Colon Carcinoma Metastatic in the Brain (tissue), 2 donors: ENCODE results near the genes CATSPER2, CKMT1A and PDIA3.

DNA sequence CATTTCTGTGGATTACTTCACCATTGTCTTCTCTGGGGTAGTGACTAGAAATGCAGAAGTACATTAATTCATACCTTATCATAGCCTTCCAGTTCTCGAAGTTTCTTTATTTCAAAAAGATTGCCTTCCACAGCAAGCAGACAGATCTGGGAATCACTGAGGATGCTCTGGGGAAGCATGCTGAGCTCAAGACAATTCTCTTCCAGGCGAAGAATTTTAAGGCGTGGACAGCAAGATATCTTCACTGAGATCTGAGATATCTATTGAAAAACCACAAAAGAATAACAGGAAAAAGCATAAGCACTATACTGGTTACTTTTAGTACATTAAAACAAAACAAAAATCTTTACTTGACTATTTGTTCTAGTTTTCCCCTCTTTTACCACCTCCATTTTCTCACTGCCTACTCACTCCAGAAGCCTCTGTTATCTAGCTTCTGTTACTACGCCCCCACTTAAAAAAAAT is 3.6 kb downstream of the LRRC57 start:
- PRO-cap, 2 experiments: no peak in any of the 2 experiments

DNA sequence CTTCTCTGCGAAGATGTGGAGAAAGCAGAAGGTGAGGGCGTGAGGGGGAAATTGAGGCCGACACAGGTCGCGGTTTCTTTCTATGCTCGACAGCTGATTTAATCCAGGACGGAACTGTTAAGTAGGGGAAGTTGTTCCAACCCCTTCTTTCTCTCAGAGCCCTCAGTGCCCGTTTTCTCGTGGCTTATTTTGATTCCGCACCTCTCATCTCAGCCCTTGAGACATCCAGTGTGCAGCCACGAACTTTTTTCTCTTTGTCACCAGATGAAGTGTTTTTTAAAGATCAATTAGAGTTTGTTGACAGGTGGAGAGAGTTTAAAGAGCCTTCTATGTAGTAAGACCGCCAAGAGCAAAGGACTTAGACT is 751 bp downstream of the STARD9 start:
- PRO-cap, 2 experiments: no peak in any of the 2 experiments

- PRO-cap, 2 experiments: no peak in any of the 2 experiments
Measured at GRCh38 chr15:42726120-42726856, 10.6 kb downstream of the CDAN1 start.

GRCh38 chr15:42727505-42728524 is 9.1 kb downstream of the CDAN1 start:
- PRO-cap, 2 experiments: no peak in any of the 2 experiments

DNA sequence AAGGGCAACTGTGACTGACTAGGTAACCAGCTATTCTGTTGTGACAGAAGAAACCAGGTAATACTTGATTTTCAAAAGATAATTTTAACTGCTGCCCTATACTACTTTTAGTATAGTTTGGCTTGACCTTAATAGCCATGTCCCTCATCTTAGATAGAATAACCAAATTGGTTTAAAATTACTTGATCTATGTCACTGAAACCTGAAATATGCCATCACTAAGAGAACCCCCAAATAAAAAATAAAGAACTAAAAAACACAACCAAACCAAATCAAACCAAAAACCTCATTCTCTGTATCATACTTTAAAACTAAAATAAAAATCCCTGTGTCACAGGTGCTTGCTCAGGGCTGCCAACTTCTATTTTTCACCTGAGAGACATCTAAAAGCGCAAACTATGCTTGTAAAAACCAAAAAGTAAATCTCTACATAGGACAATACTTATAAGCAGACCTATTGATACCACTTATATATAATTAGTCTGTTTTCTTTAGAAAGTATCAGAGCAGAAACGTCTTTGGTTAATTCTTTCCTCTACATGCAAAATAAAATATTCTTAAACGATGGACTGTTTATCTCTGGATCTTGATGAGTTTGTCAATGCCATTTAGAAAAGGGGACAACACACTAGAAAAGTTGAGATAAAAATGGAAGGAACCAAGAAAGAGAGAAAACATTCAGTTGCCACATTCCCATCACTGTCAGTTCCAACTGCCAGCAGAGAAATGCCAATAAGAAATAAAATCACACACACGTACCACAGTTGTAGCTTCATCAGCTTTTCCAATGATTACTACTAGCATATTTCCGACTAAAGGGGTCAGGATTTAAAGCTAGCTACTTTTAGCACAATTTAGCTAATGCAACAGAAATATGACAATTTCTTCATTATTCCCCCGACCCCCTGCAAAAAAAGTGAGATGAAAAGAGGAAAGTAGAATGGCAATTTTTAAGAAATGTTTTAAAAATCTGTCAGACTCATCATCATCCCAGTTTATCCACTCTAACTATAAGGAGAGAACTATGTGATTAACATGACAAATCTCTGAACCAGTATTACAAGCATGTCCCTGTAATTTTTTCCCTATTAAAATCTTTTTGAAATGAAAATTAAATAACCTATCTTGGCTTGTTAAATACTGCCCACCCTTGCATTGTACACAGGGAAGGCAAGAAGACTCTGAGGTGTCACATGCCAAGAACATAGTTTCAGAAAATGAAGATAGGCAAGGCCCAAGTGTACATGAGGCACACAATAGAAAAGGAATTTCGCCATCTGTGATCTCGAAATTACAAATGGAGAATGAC is 6.2 kb upstream of the CDAN1 start:
- PRO-cap, 2 experiments: no peak in any of the 2 experiments

- PRO-cap, 2 experiments: no peak in any of the 2 experiments
Measured at GRCh38 chr15:42776663-42777314, 39.9 kb upstream of the CDAN1 start.

- PRO-cap, 2 experiments: peak in 1 of 2 experiments; most common minus-strand start chr15:43127838 (in 1)
Measured at GRCh38 chr15:43127640-43128267, 5.6 kb upstream of the TMEM62 start.

- PRO-cap, 2 experiments: no peak in any of the 2 experiments
Measured at GRCh38 chr15:43185686-43186303, 592 bp downstream of the CCNDBP1 start.

GRCh38 chr15:43331595-43332309 is 1.3 kb downstream of the ADAL start:
- PRO-cap, 2 experiments: no peak in any of the 2 experiments

DNA sequence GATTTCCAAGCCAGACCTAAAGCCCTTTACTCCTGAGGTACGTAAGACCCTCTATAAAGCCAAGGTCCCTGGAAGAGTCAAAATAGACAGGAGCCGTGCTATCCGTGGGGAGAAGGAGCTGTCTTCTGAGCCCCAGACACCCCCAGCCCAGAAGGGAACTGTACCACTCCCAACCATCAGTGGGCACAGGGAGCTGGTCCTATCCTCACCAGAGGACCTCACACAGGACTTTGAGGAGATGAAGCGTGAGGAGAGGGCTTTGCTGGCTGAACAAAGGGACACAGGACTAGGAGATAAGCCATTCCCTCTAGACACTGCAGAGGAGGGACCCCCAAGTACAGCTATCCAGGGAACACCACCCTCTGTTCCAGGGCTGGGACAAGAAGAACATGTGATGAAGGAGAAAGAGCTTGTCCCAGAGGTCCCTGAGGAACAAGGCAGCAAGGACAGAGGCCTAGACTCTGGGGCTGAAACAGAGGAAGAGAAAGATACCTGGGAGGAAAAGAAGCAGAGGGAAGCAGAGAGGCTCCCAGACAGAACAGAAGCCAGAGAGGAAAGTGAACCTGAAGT is 5.5 kb downstream of the MAP1A start:
- PRO-cap, 2 experiments: no peak in any of the 2 experiments

DNA sequence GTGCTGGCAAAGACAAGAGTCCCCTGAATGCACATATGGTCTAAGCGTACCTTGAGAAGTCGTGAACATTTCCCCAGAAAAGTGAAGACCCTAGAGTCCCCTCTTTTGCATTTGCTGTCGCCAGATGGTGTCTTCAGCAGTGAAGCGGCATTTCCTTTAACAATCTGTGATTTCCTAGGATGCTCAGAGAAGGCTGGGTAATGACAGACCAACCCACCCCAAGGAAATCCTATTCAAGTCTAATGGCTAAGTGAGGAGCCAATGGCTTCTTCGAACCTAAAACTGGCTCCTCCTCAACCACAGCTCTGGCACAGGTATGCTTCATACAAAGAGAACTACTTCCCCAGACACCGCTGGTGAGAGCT is 16.7 kb downstream of the MAP1A start:
- PRO-cap, 2 experiments: no peak in any of the 2 experiments

DNA sequence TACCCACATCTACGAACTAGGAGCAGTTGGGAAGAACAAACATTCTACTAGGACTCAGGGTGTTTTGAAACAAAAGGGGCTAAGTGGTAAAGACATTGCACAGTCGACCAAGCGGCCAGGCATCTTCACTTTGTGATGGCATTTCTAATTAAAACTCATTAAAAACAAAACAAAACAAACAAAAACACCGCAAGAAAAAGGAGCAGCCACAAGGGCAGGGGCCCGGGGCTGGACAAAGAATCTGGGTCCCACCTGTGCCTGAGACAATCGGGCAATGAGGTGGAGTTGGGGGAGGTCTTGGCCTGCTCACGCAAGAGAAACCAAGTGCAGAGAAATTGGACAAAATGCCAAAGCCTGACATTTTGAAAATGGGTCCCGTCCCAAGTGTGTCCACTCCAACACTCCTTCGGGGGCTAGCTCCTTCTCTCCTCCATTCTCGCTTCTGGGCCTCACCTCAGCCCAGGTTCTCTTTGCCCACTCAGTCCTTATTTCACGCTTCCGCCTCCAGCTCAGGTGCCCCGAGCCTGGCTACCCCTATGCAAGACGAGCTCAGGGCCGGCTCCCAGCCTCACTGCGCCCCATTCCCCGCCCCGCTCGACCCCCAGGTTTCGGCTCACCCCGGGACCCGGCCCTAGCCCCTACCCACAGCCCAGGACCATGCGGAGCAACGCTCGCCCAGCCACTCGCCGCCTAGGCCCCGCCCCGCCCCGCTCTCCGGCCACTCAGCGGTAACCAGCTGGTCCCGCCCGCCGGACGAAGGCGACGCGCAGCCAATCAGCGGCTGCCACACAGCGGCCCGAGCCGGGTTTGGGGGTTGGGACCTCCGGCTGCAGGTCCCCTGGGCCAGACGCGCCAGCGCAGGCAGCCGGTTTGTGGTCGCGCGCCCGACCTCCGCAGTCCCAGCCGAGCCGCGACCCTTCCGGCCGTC is at the start of gene CATSPER2:
TSS of gene CATSPER2 (minus strand) at position 669 of the 928 bp plus-strand sequence.
- PRO-cap, 2 experiments: no peak in any of the 2 experiments

DNA sequence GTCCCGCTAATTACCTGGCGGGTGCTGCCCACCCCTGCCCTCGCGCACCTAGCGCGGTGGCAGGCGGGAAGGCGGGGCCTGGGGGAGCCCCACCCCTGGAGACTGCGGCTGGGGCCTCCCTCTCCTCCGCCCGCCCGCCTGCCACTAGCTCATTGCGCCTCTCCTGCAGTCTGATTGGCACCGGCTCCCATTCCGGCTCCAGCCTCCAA is at the start of gene CKMT1A:
TSS of gene CKMT1A (plus strand) at position 152 of the 209 bp plus-strand sequence.
- PRO-cap, 2 experiments: no peak in any of the 2 experiments

DNA sequence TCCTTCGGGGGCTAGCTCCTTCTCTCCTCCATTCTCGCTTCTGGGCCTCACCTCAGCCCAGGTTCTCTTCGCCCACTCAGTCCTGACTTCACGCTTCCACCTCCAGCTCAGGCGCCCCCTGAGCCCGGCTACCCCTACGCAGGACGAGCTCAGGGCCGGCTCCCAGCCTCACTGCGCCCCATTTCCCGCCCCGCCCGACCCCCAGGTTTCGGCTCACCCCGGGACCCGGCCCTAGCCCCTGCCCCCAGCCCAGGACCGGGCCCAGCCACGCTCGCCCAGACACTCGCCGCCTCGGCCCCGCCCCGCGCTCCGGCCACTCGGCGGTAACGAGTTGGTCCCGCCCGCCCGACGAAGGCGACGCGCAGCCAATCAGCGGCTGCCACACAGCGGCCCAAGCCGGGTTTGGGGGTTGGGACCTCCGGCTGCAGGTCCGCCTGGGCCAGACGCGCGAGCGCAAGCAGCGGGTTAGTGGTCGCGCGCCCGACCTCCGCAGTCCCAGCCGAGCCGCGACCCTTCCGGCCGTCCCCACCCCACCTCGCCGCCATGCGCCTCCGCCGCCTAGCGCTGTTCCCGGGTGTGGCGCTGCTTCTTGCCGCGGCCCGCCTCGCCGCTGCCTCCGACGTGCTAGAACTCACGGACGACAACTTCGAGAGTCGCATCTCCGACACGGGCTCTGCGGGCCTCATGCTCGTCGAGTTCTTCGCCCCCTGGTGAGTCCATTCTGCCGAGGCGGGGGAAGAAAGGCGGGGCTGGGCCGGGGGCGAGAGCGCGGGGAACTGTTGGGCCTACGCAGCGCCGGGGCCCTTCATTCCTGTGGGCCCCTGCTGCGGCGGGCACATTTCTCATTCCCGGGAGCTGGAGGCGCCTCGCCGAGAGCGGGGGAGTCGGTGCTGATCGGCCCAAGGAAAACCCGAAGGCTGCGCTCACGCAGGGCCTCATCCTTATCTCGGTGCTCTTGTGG is at the start of gene PDIA3:
TSS of gene PDIA3 (plus strand) at position 442 of the 961 bp plus-strand sequence.
- PRO-cap, 2 experiments: peak in 2 of 2 experiments; most common plus-strand start position 394 of the sequence (in 1); most common minus-strand start position 293 of the sequence (in 2)

DNA sequence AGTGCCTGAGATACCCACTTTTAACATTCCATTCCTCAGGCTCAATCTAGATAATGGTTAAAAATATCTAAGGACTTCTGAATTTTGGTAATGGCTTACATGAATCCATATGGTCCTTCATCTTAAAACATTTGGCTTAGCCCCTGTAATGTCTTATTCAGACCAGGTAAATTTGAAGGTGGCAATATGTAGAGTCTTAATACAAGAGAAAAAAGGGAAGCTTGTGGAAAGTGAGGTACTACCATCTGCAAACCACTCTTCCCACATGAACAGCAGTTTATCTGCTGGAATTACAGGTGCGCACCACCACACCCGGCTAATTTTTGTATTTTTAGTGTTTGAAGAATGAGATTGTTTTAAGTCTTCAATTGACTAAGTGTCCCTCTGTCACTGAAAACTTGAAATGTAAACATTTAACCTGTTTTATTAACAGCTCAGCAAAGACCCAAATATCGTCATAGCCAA is 6.9 kb downstream of the ELL3 start:
- PRO-cap, 2 experiments: no peak in any of the 2 experiments

DNA sequence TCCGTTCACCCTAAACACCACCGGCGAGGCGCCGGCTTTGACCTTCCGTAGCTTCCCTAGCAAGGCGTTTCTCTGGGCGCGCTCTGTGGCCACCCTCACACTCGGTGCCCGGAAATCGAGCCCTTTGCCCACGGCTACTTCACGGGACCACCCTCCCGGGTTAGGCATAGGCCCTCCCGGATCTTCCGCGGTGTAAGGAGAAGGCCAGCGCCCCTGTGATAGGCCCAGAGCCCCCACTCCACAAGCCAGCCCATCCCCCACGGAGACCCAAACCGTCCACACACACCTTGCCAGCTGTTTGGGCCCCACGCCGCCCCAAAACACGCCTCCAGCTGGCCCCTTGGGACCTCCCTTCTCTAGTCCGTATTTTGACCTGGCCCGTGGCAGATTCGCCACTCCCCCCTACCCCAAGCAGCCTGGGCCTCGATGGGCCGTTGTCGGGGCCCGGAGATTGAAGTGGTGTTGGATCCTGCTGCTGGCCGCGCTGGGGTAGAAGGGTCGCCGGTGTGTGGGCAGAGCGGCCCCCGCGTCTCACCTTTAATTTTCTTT is 374 bp downstream of the SERF2 start:
- PRO-cap, 2 experiments: no peak in any of the 2 experiments

DNA sequence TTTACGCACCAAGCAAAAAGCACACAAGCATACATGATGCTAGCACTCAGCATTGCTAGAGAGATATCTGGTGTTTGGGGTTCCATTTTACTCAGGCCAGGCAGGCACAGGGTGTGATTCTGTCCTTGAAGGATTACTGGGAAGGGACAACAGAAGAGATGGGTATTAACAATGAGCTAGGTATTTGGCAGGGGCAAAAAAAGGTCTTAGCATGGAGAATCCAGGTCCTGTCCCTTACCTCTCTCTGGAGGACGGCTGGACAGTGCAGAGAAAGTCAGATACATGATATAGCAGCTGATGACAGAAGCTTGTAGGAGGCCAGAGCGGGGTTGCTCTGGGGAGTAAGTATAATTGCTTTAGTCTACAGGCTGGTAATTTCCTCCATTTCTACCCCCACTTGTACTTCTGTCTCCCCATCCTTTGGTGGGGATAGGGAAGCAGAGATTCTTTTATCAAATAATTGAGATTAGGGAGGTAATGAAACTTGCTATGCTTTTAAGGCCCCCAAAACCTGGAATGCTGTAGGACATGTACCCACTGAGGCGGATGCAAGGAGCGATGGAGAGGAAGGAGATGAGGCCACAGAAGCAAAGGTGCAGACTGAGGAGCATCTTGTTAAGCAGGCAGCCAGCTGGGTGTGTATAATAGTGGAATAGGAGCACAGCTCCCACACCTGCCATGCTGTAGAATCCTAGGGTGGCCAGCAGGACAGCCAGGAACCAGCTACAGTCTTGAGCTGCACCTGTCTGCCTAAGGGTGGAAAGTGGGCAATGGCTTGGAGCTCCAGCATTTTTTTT is 3.2 kb downstream of the SERINC4 start:
- PRO-cap, 2 experiments: no peak in any of the 2 experiments

DNA sequence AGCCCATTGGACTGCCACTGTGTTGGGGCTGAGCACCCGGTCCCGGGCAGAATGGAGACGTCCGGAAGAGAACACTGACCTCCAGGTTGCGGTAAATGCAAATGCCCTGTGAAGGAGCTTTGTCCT is 99 bp downstream of the SERINC4 start:
- PRO-cap, 2 experiments: no peak in any of the 2 experiments

DNA sequence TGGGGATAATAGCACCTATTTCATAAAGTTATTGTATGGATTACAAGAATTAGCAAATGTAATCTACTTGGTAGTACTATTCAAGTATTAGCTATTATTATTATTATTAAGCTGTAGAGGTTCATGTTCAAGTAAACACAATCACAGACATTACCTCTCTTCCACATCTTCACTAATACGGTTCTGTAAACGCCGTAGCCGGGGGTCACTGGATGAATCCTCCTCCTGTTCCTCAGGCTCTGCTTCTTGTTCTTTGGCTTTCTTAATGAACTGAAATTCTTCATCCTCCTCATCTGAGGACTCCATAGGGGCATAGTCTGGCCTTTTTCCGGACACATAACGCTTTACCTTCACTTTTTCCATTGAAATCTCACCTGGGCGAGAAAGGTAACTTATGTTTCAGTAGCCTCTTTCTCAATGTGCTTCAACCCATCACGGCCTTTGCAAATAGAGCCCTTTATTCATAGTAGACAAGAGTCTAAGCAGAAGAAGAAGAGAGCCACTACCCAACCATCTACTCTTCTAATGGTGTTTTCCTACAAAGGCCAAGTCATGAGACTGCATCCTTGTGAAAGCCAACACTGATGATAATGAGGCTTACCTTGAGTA is 7.3 kb downstream of the MFAP1 start:
- PRO-cap, 2 experiments: no peak in any of the 2 experiments

- PRO-cap, 2 experiments: no peak in any of the 2 experiments
Measured at GRCh38 chr15:43893749-43894427, 67.1 kb downstream of the WDR76 start.